ENCODE results near the genes PRR20E, DACH1 and KLF5.

DNA sequence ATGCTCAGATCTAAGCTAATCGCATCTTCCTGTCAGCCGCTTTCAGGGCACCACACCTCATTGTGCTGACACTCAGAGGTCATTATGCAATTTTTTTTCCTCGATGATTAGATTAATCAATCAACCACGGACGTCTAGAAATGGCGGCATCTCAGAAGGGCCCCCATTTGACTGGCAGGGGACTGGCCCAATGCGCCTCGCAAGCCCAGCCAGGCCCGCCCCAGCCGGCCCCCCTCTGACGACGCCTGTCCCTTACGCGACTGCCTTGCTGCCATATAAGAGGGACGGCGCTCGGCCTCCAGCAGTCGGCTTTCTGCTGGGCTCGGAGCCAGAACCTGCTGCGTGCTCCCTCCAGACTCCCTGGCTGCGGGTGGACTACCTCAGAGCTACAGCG, at the start of gene PRR20E:
Gene PRR20E (plus strand): TSS at position 274 of the 394 bp plus-strand sequence.
- PRO-cap: no peak

DNA sequence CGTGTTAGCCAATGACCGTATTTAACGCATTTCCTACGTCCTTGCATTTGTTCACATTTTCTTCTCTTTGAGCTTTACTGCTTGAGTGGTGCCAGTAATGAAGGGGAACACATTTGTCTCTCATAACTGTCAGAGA, 821.2 kb downstream of the DIAPH3 start:
- PRO-cap: no peak

- PRO-cap: no peak
Measured at GRCh38 chr13:59397836-59398619, 765.7 kb downstream of the DIAPH3 start.

DNA sequence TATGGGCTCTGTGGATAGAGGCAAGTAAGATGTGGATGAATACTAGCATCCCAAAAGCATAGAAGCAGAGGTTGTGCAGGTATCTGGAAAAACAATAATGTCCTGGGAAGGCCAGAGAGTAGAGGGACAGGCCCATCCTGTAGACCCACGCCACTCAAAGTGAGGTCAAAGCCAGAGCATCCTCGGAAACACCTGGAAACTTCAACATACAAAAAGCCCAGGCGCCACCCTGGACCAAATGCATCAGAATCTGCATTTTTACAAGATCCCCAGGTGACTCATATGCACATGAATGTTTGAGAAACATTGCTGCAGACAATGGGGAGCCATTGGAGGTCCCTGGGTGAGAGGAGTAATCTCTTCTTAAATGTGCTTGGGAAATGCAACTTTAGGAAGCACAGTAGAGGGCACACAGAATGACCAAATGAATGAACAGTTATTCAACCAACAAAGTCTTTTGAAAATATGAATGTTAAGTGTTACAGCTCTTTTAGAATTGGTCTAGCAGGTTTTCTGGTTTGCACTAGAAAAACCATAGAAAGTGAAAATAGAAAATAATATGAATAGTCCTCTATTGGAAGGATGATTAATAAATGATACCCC, 684.0 kb downstream of the DIAPH3 start:
- PRO-cap: no peak

- PRO-cap: no peak
Measured at GRCh38 chr13:59497590-59498234, 666.0 kb downstream of the DIAPH3 start.

DNA sequence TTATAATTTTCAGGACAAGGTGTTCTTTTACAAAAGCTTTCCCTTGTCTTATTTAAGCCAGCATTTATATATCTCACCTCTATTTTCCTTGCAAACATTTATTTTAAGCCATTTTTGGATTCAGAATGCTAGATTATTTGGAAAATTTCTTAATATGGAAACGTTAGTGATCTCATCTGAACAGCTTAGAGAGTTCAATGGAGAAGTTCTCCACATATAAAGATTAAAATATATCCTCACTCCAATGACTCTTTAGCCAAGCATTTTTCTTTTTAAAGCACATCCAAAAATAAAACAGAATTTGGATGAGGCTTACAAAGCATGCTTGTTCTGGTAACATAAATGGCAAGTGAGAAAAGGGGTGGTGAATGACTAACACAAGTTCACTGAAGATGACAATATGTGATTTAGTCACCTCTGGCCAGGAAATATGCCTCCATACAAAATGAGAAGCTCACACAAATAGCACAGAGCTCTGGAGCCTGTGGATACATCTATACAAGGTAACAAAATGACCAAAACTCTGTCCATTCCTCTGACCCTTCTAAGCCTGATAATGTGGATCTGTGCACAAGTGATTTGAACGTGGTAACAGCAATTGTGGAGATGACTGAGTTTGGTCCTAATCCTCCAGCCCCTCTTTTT, 253.0 kb downstream of the PCDH20 start:
- PRO-cap: no peak

GRCh38 chr13:67101727-67102535, 128.2 kb downstream of the PCDH9 start:
- PRO-cap: no peak

GRCh38 chr13:71632663-71633224, 234.3 kb downstream of the DACH1 start:
- PRO-cap: no peak

DNA sequence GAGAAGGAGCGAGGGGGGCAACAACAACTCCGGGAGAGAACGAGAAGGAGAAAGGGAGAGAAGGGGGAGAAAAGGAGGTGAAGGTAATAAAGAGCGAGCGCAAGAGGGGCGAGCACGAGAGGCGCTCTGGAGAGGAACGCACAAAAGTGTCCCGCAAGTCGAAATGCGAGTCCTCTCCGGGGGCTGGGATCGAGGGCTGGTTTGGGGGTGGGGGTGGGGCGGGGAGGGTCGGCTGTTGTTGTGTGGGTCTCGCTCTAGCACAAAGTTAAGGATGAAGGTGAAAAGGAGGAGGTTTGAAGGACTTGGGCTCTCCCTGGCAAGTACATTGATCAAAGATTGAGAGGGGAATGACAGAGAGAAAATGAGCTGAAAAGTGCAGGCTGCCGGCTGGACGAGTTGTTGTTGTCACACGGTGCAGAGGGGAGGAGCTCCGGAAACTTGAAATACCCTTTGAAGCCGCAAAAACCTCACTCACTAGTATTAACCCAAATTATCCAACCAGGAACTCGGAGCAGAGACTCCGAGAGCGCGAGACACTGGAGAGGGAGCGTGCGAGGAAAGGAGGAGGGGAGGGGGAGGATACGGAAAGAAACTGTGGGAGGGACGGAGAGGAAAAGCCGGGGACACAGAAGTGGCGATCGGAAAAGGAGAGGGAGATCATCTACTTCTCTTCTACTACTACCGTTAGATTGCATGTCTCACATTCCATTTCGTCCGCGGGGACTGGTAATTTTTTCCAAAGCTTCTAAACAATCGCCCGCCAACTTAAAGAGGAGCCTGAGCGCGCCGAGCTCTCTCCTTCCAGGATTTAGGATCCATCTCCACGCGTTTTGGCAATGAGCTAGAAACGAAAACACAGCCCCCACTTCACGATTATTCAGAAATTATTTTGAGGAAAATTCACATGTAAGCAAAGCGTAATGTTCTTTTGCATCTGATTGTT, at the start of gene DACH1:
Gene DACH1 (minus strand): TSS at position 349 of the 943 bp plus-strand sequence.
- PRO-cap: no peak

DNA sequence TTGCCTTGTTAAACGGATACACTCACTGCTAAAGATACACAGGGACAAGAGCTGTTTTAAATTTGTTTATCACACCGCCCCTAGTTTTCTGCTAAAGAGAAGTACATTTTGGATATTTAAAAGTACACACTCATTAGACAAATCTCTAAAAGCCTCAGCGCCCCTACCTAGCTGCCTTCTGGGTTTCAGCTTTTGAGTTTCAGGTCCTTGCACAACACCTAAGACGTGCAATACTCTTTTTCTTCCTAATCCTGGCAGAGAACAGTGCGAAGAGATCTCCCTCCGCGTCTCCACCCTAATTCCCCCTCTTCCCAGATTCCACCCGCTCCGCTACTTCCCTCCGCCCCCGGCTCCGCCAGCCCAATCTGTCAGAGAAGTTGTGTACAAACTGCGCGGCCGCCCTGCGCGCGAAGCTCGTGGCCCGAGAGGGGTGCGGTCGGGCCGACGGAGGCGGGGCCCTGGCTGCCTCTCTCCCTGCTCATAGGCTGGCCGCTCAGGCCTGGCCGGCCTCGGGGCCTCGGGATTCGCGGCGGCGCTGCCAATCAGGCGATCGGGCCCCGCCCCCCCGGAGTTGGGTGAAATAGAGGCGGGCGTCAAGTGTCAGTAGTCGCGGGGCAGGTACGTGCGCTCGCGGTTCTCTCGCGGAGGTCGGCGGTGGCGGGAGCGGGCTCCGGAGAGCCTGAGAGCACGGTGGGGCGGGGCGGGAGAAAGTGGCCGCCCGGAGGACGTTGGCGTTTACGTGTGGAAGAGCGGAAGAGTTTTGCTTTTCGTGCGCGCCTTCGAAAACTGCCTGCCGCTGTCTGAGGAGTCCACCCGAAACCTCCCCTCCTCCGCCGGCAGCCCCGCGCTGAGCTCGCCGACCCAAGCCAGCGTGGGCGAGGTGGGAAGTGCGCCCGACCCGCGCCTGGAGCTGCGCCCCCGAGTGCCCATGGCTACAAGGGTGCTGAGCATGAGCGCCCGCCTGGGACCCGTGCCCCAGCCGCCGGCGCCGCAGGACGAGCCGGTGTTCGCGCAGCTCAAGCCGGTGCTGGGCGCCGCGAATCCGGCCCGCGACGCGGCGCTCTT, at the start of gene KLF5:
Gene KLF5 (plus strand): TSS at position 606 of the 1,065 bp plus-strand sequence.
- PRO-cap: bidirectional peak, plus-strand start at position 606 of the sequence, minus-strand start at position 432 of the sequence; unidirectional peak, plus-strand start at position 782 of the sequence

- PRO-cap: no peak
Measured at GRCh38 chr13:73090107-73090950, 31.5 kb downstream of the KLF5 start.

GRCh38 chr13:73168700-73169578, 110.1 kb downstream of the KLF5 start:
- PRO-cap: no peak

- PRO-cap: no peak
Measured at GRCh38 chr13:73338449-73338939, 279.7 kb downstream of the KLF5 start.

DNA sequence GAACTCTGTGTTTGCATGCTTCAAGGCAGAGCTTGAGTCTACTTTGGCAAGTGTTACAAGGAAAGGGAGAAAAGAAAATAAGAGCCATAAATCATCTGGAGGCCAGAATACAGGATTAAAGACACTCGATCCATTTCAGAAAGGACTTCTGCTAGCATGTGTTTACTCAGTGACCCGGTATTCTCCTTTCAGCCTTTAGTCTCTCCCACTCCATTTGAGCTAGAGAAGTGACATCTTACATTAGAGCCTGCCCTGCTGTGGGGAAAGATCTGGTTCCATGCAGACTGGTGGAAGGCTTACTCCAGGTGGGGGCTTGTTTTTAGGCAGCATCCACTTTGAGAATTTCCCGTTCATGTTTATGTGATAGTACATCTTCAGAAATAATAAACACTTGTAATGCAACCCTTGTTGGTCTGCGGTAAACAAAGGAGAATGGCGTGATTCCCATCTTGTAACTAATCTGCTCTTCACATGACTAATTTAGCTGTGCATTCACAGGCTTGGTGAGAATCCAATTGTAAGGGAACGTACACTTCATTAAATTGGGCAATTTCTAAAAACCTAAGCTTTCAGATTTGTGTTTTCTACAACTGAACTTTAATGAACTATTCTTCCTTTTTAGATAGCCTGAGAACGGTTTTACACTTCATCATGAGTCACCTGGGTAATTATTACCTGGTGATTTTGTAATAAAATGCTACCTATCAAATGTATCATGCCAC, 306.7 kb downstream of the KLF5 start:
- PRO-cap: no peak

DNA sequence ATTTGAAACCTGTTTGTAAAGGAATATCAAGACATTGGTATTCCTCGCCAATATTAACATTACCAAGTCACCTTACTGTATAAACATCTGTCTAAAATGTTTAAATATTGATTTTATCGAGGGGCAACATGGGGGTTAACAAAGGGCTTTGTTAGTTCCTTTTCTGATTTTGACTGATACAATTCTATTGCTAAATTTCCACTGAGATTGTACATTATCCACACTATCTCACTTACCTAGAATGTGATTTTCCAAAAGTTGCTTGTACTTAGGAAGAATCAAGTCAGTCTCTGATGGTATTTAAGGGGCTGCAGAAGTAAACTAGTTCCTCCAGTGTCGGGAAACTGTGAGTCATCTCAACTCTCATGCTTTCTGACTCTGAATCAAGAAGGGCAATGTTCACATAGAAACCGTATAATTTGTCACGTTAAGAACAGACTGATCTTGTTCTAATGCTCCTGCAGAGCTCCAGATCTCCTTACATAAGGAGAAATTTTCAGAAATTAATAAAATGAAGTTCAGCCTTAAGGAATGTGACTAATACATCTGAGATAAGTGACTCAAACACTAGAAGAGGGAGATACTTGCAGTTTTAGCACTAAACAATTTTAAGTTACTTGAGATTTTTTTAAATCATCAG, 369.3 kb downstream of the KLF5 start:
- PRO-cap: no peak

DNA sequence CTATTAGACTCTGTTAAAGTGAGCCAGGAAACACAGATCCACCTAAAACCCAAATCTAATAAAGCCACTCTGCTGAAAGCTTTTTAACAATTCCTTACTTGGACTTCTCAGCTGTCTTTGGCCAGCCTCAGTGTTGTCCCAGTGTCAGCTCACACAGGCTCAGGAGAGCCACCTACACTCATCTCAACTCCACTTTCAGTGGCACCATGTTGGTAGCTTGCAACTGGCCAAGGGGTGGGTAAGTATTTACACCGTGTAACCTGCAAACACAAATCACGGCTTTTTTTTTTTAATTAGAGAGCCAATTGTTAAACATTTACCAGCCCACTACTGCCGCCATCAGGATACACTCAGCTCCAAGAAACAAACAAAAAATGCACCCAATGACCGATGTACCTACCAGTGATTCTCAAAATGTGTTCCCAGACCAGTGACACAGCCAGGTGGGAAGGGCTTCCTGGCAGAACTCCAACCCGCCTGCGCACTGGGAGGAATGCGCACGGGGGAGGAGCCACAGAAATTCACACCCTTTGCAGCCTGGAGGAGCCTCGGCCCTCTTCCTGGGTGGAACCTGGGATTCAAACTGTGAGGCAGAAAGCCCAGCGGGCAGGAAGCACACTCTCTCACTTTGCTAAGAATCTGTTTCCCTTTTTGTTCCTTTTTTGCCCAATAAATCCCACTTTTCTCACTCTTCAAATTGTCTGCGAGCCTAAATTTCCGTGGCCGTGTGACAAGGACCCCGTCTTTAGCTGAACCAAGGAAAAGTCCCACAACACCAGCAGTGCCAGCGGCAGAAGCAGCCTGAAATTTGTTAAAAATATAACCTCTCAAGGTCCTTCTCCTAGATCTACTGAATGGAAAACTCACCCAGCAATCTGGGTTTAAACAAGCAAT, 255.9 kb downstream of the TBC1D4 start:
- PRO-cap: no peak

DNA sequence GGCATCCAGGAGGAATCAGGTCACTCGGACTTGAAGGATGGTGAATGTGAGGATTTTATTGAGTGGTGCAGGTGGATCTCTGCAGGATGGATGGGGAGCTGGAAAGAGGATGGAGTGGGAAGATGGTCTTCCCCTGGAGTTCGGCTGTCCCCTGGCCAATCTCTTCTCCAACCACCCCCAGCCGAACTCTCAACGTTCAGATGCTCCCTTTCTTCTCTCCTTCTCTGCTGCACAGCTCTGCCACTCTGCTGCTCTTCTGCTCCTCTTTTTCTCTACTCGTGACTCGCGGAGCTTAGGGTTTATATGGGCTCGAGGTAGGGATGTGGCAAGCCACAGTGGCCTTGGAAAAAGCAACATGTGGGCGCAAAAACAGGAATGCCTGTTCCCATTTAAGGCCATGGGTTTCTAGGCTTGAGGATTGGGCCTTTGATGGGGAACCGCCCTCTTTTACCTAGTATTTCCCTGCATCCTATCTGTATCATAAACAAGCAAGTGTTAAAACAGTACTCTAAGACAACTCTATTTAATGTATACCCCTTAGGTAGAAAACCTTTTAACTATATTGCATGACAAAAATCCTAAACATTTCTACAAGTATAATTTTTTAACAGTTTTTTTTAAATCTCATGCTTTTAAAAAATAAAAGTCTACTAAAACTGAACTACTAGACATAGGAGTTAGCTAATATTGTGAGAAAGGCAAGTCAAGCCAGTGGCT, 23.7 kb downstream of the TBC1D4 start:
- PRO-cap: no peak

- PRO-cap: no peak
Measured at GRCh38 chr13:76200386-76200690, 564.2 kb downstream of the LMO7 start.

- PRO-cap: no peak
Measured at GRCh38 chr13:76747144-76747602, 139.0 kb downstream of the KCTD12 start.

DNA sequence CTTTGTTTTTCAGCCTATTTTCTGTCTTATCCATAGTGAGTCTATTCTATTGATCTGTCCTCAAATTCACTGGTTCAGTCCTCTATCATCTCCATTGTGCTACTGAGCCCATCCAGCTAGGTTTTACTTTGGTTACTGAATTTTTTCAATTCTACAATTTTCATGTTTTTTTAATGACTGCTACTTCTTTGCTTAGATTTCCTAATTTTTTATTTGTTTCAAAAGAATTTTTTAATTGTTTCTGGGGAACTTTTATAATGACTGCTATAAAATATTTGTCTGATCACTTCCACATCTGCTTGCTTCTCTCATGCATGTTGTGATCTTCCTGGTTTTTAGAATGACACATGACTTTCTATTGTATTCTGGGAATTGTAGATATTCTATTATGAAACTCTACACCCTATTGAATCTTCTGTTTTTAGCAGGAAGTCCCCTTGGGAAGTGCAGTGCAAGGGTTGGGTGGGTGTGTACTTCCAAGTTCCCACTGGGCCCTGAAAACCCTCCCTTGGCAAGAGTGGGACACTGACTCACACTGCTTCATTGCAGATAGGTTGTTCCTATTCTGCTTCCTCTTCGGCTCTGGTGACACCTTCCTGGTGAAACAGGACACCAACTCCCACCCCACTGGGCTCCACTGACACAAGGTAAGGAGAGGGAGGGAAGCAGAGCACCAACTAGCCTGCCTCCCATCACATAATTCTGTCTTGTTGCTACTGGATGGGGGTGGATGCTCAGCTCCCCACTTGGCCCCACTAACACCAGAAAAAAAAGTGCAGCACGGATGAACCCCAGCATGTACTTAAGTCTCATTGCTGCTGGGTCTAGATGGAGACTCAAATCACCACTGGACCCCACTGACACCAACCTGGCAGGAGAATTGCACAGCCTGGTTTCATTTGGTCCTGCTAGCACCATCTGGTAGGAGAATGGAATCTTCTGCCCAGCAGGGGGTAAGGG, 121.8 kb downstream of the KCTD12 start:
- PRO-cap: no peak